Fibroblast of the aortic adventitia (primary cell): ENCODE measurements around the gene GH1.

DNA sequence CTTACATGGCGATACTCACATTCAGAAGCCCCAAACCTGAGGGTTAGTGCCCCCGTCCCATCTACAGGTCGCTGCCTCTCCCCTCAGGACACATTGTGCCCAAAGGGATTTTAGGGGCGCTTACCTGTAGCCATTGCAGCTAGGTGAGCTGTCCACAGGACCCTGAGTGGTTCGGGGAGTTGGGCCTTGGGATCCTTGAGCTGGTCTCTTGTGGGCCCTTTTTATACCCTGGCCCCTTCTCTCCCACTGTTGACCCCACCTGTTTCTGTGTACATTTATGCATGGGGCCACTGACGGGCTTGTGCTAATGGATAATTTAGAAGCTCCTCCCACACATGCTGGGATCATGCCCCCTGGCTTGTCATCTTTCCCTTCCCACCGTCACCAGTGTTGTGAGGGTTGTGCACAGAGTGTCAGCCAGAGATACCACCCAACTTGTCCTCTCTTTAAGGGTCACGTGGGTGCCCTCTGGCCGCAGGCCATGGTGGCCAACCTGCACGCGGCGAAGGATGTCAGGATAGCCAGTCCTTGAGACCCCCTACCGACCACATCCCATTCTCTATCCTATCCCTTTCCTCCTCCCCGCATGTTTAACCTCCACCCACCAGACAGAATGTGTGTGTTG lies at the start of gene GH1:
GH1 (minus strand) TSS at position 197 of the 625 bp plus-strand sequence.
- CAGE, long polyA plus RNA: no peak

DNA sequence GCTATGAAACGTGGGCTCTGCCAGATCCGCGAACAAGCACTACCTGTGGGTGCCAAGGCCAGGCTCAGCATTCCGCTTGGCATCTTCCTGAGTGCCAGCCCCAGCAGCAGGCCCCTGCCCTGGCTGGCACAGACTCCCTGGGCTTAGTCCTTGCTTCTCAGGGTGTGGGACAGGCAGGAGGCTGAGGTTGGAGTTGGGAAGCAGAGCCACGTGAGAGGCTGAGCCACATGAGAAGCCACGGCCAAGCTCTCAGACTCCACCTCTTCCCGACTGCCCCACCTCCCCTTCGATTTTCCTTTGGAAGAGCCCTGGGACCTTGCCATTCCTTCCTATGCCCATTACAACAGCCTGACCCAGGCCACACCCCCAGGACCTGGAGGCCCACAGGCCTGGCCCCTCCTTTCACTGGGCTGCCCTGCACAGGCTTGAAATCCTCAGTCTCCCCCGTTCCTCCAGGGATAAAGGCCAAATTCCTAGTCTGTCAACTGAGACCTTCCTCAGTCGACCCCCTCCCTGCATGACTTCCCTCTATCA lies 1.7 kb downstream of the CD79B start:
- CAGE, long polyA plus RNA: no peak

- CAGE, long polyA plus RNA: no peak
Observed at GRCh38 chr17:63945713-63946186, 13.6 kb upstream of the CD79B start.

GRCh38 chr17:64024037-64024809 lies 3.8 kb upstream of the ICAM2 start:
- CAGE, long polyA plus RNA: no peak

- CAGE, long polyA plus RNA: no peak
Observed at GRCh38 chr17:64038646-64039087, 18.2 kb upstream of the ICAM2 start.

GRCh38 chr17:64047737-64048131 lies 27.3 kb upstream of the ICAM2 start:
- CAGE, long polyA plus RNA: no peak

DNA sequence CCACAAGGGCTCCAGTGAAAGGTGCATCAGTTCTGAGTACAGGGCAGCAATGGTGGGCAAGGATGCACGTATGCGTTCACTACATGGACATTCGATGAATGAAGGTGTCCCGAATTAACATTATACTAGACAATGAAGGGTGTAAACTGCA lies 17.0 kb upstream of the ERN1 start:
- CAGE, long polyA plus RNA: no peak

DNA sequence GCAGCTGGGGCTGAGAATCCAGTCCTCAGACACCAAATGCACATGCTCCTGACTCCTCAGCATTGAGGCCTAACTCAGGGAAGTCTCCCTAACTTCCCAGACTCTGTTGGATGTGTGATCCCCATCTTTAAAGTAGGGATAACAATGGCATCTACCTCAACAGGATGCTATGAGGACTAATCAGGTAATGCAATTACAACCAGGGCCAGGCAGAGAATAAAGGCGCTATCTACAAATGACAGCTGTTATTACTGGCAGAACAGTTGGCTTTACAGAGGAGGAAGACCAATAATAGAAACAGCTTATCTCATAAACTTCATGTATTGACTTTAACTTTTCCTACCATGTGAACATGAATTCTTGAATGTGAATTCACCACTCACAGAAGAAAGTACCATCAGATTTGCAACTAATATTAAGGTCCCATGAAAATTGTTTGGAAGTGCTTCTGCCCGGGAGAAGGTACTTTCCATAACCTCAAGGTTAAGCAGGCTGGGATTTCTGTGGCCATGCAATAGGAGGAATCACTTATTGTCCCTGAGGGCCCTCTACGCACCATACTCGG lies 22.5 kb upstream of the ERN1 start:
- CAGE, long polyA plus RNA: no peak

- CAGE, long polyA plus RNA: no peak
Observed at GRCh38 chr17:64313994-64314351, 50.9 kb upstream of the TEX2 start.

DNA sequence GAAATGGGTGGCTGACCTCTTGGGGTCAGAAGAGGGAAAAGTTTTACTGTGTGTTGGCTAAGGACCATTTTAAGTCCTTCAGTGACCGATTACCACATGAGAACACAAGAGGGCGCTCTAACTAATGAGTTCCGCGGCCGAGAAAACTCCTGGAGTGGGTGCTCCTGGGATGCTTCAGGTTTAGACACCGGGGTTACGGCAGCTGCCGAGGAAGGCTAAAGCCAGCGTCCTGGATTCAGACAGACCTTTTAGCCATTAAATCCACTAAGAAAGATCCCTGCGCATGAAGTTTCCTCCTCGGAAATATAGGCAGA lies 58.0 kb upstream of the TEX2 start:
- CAGE, long polyA plus RNA: no peak

DNA sequence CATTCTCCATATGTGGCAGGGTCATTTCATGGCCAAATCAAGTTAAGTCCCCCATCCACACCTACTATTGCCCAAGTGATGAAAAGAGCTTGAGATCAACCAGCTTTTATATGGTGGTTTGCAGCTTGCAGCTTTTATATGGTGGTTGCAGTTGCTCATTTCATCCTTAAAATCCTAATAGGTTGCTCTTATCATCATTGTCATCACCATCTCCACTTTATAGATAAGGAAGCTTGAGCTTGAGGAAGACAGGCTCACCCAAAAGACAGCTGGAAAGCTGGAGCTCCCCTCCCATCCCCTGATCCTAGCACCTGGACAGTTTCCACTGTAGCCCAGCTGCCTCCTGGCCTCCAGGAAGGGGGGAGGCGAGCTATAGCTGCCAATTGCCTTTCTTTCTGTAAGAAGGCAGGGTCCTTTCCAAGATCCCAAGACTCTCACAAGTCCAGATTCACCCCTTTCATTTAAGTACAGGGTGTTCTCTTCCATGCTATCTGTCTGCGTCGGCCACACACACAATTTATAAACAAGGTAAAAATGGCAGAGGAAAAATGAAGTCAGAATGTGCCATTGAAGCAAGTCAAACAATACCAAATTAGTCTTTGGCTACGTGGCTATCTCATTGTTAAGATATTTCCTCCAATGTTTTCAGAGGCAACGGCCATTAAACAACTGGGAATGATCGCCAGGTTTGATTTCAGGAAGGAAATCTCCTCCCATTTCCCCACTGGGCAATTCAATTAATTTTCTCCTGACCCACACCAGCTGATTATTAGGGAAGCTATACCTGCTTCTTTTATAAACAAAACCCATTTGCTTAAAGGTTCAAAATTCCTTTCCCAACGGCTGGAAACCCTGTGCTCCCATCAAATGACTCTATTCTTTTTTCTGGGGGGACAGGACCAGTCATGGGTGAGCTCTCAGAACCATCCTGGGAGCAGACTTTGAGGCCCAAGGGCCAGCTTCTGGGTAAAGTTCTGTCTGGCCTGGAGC lies 63.2 kb downstream of the PECAM1 start:
- CAGE, long polyA plus RNA: no peak

GRCh38 chr17:64386339-64387557 lies 3.9 kb downstream of the PECAM1 start:
- CAGE, long polyA plus RNA: no peak

- CAGE, long polyA plus RNA: no peak
Observed at GRCh38 chr17:64499672-64500429, 3.0 kb upstream of the POLG2 start.

DNA sequence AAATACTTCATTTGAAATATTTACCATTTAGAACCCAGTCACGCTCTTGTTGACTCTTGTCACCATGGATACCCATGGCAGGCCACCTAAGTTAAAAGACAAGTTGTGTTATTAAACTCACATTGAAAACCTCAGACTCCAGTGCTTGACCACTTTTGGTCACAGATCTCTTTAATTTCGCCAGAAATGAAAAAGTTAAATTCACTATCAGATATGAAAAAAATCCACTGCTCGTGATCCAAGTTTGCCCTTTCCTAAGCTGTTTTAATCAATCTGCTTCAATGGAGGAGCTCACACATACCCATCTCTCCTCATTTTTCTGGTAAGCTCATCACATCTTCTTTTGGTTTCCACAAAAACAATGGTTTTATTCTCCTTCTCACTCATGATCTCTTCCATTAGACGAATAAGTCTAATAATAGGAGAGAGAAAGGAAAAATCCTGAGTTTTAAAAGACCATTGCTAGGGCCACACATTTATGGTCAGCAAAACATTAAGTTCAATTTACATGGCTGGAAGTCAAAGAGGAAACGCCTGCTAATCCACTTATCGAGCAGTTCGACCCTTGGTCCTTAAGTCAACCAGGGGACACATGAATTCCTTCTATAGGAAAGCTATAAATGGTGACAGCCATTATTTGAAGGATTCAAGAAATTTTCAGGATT lies 3.8 kb downstream of the DDX5 start:
- CAGE, long polyA plus RNA: no peak

- CAGE, long polyA plus RNA: no peak
Observed at GRCh38 chr17:64502803-64503741, 3.0 kb downstream of the DDX5 start.

DNA sequence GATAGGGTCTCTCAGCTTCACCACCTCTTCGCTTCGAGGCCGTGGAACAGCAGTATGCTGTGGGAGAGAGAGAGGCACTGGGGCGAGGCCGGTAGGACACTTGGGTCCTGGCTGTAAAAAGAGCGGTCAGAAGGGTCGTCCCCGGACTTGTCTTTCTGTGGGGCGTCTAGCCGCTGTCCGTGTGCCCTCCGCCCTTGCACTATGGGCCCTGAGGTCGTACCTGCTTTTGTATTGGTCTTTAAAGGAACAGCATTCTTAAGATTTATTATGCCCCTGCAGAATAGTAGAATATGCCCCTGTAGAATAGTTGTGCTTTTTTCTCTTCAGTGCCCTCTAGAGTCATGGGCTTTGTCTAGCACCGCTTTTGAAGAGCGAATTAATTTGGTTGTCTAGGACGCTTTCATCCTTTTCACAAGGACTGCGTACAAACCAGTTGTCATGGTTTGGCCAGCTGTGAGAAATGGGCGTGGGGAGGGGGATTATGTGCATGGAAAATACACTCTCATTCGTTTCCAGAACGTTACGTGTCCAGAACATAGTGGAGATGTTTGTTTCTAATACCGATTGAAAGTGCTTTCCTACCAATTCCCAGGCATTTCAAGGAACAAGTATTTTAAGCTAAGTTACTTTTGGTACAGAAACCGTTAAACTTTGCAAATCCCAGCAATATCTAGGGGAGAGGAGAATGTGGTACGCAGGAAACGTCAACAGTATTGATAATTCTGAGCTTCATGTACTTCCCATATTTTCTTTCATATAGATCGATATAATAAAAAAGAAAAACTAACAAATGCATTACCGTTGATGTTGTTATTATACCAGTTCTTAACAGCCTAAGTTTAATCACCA lies 705 bp downstream of the CEP95 start:
- CAGE, long polyA plus RNA: no peak

- CAGE, long polyA plus RNA: no peak
Observed at GRCh38 chr17:64530431-64531345, 23.9 kb downstream of the CEP95 start.

GRCh38 chr17:64590758-64591243 lies 71.3 kb downstream of the SMURF2 start:
- CAGE, long polyA plus RNA: no peak

DNA sequence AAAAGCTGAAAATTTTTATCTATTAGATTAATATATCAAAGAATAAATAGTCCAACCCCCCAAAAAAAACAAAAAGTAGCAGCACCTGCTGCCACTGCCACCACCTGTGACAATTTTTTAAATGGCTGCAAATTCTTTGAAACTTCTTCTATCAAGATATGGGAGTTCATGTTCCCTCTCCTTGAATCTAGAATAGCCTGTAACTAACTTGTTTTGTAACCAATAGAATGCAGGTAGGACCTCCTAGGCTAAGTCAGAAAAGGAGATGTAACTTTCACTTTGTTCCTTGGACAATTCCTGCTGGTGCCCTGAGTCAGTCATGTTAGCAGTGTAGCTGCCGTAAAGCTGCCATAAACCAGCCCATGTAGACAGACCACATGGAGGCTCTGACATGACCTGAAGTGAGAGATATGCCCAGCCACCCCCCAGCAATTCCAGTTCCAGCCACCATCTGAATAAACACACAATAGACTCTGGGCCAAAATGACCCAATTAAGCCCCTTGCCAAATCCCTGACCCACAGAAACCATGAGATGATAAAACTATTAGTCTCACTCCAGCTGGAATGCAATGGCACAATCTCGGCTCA lies 20.7 kb downstream of the SMURF2 start:
- CAGE, long polyA plus RNA: no peak

- CAGE, long polyA plus RNA: no peak
Observed at GRCh38 chr17:64789870-64790579, 127.9 kb upstream of the SMURF2 start.